Metastatic Breast Carcinoma in the Ovary (tissue), 3 donors: ENCODE measurements around a stretch of chr18.

DNA sequence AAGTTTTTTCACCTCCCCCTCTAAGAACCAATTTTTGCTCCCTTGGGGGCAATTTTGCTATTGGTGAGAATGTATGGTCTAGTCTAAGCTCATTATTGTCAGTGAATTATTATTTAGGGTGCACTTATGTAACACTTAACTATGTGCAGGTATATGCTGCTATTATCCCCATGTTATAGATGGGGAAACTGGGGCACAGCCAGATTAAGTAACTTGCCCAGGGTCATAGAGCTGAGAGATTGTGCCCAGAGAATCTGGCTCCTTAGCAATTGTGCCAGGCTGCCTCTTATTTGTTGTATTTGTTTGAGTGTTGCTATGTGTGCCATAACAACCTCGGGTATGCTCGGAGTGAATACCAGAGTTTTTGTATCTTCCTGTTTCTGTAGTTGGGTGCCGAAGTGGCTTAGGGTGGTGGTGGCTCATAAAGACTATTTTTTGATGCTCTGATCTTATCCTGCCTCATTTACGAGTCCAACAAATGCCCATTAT lies 4.5 kb upstream of the APCDD1 start:
- PRO-cap, 3 experiments, result no peak in any of the 3 experiments

- PRO-cap, 3 experiments, result peak in 2 of 3 experiments; most common minus-strand start chr18:10455922 (in 2)
Observed at GRCh38 chr18:10455730-10456656, 1.6 kb downstream of the APCDD1 start.

DNA sequence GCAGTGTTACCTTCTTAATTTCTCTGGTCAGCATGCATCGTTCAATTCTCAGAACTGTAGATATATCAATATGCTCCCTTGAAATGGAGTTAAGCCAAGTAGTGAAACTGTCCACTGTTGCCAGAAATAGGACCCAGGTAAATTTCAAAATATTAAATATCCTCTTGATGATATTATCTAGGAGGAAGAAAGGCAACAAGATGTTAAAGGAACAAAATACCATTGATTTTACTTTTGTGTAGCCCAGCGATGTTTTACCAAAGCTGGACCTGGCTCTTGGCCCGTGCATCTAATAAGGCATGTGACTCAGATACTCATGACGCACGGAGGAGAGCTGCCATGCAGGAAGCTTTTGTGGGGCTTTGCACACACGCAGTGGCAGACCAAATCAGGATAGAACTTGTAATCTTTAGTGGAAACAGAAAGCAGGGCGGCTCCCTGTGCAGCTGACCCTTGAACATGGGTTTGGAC lies 189.8 kb downstream of the NAPG start:
- PRO-cap, 3 experiments, result peak in 1 of 3 experiments; most common plus-strand start position 317 of the sequence (in 1)

- PRO-cap, 3 experiments, result peak in 2 of 3 experiments; most common minus-strand start chr18:10726585 (in 2)
Observed at GRCh38 chr18:10726412-10727261, 200.8 kb downstream of the NAPG start.

GRCh38 chr18:11431928-11432159 lies 177.6 kb upstream of the SLC35G4 start:
- PRO-cap, 3 experiments, result no peak in any of the 3 experiments

DNA sequence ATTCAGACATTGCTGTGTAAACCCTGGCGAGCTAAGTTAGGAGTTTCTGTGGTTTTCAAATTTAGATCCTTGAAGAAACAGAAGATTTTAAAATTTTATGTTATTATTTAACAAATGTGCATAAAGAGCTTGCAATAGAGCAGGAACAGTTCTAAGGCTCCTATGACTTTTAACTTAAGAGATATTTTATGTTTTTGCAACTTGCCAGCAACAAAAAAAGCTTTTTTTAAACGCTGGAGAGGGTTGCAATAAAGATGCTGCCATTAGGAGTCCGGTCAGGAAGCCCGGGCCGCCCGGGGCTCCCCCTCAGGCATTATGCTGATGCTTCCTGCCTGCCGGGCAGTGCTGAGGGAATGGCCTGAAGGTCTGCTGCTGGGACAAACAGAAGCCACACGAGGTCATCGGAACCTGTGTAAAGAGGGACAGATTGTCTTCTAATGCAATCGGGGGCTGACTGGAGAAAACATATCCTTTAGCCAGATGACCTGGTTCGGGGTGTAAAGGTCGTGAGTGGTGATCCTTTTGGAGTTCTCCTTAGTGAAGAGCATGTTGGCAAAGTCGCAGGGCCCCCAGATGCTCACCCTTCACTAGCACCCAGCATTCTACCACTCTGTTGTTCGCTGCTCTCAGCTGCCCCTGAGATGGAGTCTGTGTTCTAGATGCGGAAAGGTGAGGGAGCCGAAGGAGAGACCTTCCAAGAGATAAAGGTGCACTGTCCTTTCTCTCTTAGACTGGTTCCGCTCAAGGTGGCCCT lies 2.3 kb downstream of the IMPA2 start:
- PRO-cap, 3 experiments, result no peak in any of the 3 experiments

- PRO-cap, 3 experiments, result no peak in any of the 3 experiments
Observed at GRCh38 chr18:11991115-11991849, 10.0 kb downstream of the IMPA2 start.

- PRO-cap, 3 experiments, result no peak in any of the 3 experiments
Observed at GRCh38 chr18:12026953-12027431, 45.7 kb downstream of the IMPA2 start.

DNA sequence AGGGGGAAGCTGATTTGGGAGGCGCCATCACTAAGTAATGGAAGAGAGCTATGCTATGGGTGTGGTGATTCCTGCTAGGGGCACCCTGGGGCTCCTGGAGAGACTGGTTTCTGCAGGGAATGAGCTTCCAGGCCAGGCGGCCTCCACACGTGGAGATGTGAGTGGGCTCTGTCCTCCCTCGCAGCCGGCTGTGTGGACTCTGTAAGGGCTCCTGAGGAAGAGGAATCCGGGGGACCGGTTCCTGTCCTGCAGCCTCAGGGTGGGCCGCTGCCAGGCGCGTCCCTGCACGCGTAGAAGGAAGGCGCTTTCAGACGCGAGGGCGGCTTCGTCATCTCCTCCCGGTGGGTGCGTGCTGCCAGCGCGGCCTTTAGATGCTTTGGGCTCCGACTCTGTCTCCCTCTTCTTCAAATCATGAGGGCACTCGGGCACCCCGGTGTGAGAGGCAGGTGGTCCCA lies 55.5 kb upstream of the ANKRD62 start:
- PRO-cap, 3 experiments, result peak in 1 of 3 experiments; most common plus-strand start position 334 of the sequence (in 1); most common minus-strand start position 200 of the sequence (in 1)

DNA sequence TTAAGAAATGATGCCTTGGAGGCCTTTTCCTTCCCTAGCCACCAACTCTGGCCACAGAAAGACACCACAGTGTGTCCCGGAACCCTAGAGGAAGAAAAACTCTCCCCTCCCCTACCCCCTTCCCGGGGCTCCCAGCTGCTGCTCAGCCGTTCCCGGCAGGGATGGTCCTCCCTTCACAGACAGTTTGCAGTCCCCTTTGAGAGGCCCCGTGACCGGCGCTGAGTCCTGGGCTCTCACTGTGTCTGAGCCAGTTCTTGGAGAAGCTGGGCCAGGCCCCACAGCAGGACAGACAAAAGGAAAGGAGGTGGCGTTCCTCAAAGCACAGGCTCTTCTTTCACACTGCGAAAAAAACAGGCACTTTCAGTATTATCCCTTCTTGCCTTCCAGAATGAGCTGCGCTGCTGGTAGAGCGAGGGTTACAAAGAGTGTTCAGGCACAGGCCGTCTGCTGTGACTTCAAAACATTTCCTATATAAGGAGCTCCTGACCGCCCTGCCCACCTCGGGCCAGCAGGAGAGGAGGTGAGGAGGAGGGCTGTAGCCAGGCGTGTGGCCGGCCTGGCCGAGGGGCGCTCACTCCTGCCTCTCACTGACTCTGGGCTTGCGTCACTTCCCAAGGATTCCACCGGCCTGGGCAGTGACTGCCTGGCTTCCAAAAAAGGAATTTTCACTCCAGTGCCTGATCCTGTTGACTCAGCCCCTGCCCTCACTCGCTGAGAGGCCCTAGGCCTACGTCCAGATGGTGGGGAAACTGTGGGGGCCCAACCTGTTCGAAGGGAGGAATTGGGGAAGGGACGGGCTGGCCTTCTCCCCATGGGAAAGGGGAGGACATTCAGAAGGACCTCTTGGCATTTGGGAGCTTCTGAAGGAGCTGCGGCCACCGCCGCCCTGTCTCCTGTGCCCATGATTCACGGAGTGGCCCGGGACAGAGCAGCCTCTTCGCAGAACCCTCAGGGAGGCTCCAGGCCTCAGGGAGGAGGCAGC lies 24.9 kb downstream of the CIDEA start:
- PRO-cap, 3 experiments, result peak in 3 of 3 experiments; most common plus-strand start position 250 of the sequence (in 3); most common minus-strand start position 163 of the sequence (in 1)

GRCh38 chr18:12280106-12280545 lies 26.0 kb downstream of the CIDEA start:
- PRO-cap, 3 experiments, result no peak in any of the 3 experiments

GRCh38 chr18:12288685-12289242 lies 19.3 kb upstream of the TUBB6 start:
- PRO-cap, 3 experiments, result no peak in any of the 3 experiments

GRCh38 chr18:12324992-12325515 lies 17.0 kb downstream of the TUBB6 start:
- PRO-cap, 3 experiments, result no peak in any of the 3 experiments

- PRO-cap, 3 experiments, result no peak in any of the 3 experiments
Observed at GRCh38 chr18:12348176-12348665, 28.8 kb downstream of the AFG3L2 start.

- PRO-cap, 3 experiments, result no peak in any of the 3 experiments
Observed at GRCh38 chr18:12371331-12371910, 5.6 kb downstream of the AFG3L2 start.

GRCh38 chr18:12470562-12471309 lies 63.0 kb downstream of the PRELID3A start:
- PRO-cap, 3 experiments, result no peak in any of the 3 experiments

DNA sequence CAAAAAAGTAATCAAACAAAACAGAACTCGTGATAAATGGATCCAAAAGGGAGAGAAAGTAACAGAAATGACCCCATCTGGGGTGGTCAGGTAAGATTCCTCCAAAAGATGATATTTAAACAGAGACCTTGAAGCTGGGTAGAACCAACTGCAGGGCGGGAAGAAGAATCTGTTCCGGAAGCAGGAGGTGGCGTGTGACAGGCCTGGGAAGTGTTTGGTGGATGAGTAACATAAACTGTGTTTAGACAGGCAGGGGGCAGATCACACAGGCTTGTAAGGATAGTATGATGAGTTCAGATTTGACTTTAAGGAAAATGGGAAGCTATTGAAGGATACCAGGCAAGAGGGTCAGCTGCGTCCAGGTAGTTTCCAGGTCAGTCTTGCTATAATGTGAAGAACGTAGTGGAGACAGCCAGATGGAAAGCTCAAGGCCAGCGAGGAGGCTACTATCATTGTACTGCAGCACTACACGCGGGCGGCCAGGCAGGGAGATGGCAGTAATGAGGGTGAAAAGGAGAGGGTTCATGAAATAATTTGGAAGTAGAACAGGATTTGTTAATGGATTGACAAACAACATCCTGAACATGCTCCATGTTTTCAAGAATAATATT lies 17.2 kb downstream of the SPIRE1 start:
- PRO-cap, 3 experiments, result no peak in any of the 3 experiments

DNA sequence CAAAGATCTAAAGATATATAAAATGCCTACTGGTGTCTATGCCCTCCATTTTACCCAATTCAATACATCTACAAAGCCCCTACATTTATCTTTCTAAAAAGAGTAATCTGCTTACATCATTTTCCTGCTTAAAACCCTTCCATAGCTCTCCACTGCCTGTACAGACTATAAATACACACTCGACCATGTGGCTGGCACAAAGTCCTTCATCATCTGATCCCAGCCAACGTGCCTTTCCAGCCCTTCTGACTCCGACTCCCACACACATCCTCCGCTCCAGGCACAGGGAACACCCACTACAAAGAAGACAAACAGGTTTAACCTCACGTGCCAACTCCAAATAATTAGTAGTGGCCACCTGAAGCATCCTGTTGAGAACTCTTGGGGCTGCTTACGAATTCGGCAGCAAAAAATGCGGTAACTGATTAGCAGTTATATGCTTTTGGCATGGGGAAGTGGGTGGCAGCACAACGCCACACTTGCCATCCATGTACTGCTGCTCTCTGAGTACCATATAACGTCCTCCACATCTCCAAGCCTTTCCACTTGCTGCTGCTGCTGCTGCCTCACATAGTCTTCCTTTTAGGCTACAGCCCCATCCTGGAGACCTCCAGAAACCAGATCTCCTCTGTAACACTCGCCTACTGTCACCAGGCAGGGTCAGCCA lies 12.1 kb downstream of the SPIRE1 start:
- PRO-cap, 3 experiments, result peak in 1 of 3 experiments; most common plus-strand start position 371 of the sequence (in 1); most common minus-strand start position 143 of the sequence (in 1)

- PRO-cap, 3 experiments, result no peak in any of the 3 experiments
Observed at GRCh38 chr18:12720323-12720866, 17.6 kb downstream of the PSMG2 start.

- PRO-cap, 3 experiments, result no peak in any of the 3 experiments
Observed at GRCh38 chr18:12777407-12778024, 74.7 kb downstream of the PSMG2 start.